ENCODE measurements around a stretch of chr9.

GRCh38 chr9:128921736-128922412 is 1.1 kb downstream of the PHYHD1 start:
- PRO-cap, 2 experiments = peak in 2 of 2 experiments; most common plus-strand start chr9:128922295 (in 1); most common minus-strand start chr9:128922006 (in 1)

GRCh38 chr9:129084086-129084561 is 3.2 kb downstream of the DOLPP1 start:
- PRO-cap, 2 experiments = no peak in any of the 2 experiments

DNA sequence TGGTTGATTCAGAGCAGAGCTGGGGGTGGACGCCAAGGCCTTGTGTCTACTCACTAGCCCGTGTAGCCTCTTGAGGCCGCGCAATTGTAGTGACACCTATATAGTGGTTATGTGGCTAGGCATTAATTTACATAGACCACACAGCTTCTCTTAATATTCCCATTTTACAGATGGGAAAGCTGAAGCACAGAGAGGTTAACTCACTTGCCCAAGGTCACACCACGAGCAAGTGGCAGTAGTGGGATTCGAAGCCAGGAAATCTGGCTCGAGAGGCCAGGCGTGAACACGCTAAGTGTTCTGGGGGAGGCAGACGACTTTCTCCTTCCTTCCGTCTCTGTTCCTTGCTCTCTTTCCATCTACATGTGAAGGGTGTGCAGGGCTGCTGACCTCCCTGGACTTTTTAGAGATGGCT is 49.7 kb upstream of the IER5L start:
- PRO-cap, 2 experiments = no peak in any of the 2 experiments

DNA sequence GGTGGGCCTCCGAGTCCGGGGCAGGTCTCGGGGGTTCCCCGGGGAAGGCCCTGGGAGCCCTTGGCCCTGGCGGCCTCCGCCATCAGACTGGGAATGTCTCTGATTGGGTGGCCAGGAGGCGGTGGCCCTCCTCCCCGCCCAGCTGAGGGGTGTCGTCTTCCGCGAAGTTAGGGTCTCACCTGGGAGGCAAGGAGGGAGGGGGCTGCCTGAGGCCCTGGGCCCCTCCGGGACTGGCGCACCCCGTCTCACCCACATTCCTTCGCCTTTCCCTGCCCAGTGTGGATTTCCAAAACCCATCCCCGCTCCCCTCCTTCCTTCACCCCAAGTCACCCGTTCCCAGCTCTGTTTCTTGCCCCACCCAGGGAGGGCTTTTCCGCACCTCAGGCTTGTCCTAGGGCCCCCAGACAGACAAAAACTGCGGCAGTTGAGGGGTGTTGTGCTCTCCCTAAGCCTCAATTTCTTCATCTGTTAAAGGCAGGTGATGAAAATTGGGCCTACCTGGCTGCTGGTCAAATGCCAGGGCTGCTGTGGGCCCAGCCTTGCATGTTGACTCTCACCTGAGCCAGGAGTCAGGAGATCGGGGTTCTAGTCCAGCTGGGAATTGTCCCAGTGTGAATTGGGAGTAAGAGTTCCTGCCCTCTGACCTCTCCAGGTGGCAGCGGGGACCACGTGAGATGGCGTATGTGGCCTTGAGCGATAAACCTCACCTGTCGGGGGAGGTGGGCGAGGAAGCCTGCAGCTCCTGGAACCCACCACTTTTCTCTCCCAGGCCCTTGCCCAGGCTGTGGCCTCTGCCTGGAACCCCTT is 143.3 kb upstream of the IER5L start:
- PRO-cap, 2 experiments = no peak in any of the 2 experiments

GRCh38 chr9:129351707-129352681 is 173.9 kb upstream of the IER5L start:
- PRO-cap, 2 experiments = no peak in any of the 2 experiments

DNA sequence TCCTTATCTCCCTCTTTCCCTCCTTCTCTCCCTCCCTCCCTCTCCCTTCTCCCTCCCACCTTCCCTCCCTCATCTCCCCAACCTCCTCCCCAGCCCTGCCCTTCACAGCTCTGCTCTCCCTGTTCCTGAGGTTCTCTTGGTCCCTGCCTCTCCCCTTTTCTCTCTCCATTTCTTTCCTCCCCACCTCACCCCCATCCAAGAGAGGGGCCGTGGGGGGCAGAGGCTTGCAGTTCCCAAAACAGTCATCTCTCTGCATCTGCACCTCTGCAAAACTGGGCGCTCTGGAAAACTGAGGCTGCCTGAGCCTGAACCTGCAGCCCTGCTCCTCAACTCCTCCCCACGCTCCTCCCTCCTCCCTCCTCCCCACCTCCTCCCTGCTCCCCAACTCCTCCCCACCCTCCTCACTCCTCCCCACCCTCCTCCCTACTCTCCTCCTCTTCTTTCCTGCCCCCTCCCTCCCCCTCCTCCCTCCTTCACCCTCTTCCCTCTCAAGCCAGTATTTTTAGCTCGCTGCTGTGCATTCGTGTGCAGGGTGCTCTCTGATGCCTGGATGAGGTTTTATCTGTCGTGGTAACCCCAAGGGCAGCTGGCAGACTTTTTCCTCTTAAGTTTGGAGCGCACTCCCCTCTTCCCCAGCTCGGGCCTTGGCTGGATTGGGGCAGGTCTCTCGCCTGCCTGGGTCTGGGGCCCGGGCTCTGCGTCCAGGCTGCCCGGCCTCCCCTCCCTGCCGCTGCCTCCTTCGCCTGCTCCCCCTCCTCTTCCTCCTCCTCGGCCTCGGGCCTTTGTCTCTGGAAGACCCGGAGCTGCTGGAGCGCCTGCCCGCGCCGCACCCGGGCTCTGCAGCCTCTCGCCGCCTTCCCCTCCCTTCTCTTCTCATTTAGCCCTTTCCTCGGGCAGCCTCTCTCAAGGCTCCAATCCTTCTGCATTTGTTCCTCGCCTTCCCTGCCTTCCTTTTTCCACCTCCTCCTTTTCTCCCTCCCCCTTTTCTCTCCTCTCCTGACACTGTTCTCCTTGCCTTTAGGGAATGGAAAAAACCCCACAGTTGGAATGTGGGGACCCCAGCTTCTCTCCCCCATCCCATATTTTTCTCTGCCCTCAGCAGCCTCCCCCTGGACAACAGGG is 218.8 kb downstream of the C9orf50 start:
- PRO-cap, 2 experiments = no peak in any of the 2 experiments

GRCh38 chr9:129447068-129447728 is 173.7 kb downstream of the C9orf50 start:
- PRO-cap, 2 experiments = no peak in any of the 2 experiments

DNA sequence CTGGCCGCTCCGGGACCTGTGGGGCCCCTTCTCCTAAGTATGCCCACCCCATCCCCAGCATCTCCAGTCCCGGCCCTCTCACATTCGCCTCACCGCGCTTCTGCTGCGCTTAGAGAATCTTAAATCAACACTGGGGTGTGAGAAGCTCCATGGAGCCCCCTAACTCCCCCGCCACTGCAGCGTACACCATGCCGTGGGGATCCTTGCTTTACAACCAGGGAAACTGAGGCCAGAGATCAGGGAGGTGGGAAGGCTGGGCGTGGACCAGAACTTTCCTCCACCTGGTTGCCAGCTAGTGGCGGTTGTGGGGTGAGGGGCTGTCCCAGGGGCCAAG is 161.3 kb downstream of the C9orf50 start:
- PRO-cap, 2 experiments = no peak in any of the 2 experiments

DNA sequence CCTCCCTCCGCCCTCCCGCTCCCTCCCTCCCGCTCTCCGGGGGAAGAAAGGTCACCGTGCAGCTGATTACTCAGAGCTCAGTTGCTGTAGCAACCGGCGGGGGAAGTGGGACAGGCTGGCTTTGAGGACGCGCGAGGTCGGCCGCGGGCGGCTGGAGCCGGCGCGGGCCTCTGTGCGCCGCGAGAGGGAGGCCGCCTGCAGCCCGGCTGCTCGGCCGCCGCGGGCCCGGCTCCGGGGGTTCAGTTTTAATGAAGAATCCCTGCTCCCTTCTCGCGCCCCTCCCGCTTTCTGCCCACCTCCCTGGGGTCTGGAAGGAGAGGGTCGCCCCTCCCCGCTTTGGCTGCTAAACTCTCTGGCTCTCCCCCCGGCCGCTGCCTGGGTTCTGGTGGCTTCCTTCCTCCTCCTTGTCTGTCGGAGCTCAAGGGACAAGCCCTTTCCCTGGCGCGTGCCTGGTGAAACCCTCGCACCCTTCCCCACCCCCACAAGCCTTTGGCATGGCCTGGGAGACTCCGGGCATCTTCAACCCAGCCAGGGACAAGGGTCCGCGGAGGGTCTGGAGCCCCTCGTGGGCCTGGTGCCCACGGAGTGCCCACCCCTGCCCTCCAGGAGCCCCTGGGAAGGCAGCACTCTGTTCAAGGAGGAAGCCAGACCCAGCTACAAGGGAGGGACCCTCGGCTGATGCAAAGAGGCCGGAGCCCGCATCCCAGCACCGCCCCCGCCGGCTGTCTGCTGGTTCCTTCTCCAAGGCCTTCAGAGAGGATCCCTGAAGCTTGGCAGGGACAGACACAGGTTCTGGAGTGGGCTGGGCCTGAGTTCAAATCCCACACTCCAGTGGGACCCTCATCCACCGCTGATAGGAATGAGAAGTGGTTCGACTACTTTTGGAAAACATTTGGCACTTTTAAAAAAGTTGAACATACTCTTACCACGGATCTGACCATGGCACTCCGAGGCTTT is 160.2 kb downstream of the C9orf50 start:
- PRO-cap, 2 experiments = peak in 2 of 2 experiments; most common plus-strand start position 80 of the sequence (in 2); most common minus-strand start position 658 of the sequence (in 2)

- PRO-cap, 2 experiments = no peak in any of the 2 experiments
Observed at GRCh38 chr9:129483980-129484406, 136.9 kb downstream of the C9orf50 start.

- PRO-cap, 2 experiments = no peak in any of the 2 experiments
Observed at GRCh38 chr9:129503108-129503634, 117.7 kb downstream of the C9orf50 start.

DNA sequence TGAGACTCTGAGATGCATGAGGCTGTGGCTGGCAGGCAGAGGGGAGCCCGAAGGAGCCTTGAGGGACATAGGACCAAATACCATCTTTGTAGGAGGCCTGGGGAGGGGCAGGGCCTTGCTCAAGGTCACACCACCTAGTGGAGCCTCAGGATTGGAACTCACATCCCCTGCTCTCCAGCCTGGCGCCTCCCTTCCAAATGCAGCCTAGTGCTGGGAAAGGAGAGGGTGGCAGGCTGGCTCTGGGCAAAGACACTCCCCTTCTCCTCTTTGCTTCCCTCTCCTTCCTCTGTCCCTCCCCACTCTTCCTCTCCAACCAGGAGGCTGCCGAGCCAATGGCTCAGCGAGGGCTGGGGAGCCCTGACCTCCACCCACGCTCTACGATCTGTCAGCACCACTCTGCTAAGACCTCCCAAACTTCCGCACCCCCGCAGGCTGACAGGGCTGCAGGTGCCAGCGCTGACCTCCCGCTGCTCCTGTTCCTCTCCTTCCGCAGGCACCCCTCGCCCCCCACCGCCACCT is 53.0 kb downstream of the C9orf50 start:
- PRO-cap, 2 experiments = no peak in any of the 2 experiments

GRCh38 chr9:129751788-129752559 is 868 bp downstream of the PTGES start:
- PRO-cap, 2 experiments = no peak in any of the 2 experiments

DNA sequence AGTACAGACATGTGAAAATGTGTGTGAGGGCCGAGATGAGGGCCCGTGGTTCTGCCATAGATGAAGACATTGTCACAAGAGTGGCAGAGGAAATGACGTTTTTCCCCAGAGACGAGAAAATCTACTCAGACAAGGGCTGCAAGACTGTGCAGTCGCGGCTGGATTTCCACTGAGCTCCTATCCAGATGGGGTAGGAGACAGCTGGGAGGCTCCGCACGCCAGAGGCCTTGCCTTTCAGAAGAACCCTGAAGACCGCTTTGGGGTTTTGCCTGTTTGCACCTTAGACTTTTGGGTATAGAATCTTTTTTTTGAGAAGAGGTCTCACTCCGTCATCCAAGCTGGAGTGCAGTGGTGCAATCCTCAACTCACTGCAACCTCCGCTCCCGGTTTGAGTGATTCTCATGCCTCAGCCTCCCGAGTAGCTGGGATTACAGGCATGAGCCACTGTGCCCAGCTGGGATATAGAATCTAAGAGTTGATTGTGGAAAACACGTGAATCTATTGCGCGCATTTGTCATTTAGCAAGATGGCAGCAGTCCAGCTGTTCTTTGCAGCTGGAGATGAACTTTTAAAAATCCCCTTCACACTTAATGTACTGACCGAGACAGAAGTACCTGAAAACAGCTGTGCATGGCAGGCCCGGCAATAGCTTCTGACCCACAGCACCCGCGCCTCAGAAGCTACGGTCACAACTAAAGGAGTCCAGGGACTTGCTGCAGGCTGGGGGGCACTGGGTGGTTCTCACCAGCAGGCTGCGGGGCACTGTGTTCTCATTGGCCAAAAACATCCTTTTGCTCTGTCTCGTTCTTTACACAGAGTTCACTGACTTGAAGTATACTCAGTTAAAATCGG is 6.7 kb downstream of the TOR1B start:
- PRO-cap, 2 experiments = no peak in any of the 2 experiments

DNA sequence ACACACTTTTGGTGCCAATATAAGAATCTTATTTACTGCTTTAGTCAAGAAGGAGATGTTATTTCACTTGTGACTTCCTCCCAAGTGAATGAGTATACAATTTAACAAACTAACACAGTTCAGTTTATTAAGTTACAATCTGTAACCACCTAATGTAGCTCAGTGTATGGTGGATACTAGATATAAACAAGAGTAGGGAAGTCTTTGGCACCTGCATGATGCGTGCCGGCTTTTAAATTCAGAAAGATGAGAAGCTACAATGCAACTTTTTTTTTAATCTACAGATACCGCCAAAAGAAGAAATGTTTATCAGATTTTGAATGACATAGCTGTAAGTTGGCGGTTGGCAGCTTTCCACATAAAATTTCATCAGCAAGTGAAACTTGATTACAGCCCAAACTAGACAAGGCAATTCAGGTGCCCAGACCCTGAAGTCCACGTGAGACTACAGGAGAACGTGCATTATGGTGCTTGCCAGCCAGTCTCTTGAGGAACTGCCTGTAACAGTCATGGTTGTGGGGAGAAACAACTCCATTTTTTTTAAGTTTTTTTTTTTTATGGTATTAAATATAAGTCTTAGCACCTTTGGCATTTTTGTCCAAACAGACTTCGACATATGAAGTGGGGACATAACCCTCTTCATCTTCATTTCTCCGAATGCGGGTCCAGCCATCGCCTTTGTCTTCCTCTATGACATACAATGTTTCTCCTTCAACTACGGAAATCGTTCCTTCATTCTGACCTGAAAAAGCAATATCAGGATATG is 60.2 kb downstream of the USP20 start:
- PRO-cap, 2 experiments = no peak in any of the 2 experiments

GRCh38 chr9:129919841-129920133 is 84.5 kb downstream of the USP20 start:
- PRO-cap, 2 experiments = no peak in any of the 2 experiments

GRCh38 chr9:129924735-129925244 is 89.5 kb downstream of the USP20 start:
- PRO-cap, 2 experiments = no peak in any of the 2 experiments

DNA sequence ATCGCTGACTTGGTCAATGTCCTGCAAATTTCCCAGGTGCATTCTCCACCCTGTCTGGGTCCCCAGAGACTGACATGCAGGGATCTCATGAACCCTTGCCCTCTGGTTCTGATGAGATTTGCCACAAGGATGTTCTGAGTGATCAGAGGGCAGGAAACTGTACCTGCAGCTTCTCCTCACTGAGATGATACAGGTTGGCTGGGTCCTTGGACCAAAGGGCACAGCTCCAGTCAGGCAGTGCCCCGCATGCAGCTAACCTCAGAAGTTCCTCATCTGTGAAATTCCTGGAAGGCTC is 81.1 kb downstream of the FNBP1 start:
- PRO-cap, 2 experiments = no peak in any of the 2 experiments

DNA sequence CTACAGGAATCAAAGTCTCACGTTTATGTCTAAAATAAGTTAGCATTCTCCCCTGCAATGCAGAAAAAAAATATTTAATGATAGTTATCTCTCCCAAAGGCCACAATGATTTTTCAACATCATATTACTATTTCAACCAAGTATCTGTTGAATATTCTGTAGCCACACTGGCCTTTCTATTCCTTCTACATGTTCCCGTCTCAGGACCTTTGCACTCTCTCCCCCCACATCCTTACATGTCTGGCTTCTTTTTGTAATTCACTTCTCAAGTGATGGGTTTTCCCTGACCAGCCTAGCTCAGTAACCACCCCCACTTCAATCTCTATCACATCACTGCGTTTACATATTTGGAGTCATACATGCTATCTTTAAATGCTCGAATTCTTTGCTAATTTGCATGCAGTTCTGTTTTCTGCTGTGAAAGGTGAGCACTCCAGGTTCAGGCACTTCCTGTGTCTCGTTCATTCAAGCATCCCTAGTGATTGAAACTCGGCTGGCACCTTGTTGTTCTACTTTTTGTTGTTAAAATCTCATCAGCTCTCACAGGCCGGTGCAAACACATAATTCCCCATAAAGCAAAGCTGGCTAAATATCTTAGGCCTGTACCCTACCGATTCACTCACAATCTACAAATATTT is 54.0 kb downstream of the FNBP1 start:
- PRO-cap, 2 experiments = no peak in any of the 2 experiments

GRCh38 chr9:130022993-130023863 is 19.8 kb downstream of the FNBP1 start:
- PRO-cap, 2 experiments = no peak in any of the 2 experiments